ENCODE measurements around the gene RGS4.

DNA sequence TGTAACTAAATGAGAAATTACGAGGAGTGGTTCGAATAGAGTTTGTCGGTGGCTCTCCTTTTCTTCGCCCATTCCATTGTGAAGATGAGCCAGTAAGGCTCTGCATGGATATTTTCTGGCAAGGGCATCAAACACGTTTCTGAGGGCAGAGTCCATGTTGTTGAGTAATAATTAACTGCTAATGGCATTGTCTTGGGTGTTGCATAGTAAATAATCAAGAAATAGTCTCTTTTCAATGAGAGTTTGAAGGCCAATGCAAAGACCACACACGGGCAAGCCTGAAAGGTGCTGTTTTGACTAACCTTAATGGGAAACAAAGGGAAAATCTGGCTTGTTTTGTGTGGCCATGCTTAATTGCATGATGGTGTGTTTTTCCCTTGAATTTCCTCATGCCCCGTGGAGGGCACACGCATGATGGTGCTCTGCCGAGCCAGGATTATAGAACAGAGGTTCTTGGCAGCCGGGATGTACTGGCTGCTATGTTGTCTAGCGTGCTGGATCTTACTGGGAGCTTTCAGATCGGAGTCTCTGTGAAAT lies 127.5 kb downstream of the NOS1AP start:
- RRBS = no CpG with 5 or more reads among the region's 12 CpGs

- RRBS = no CpG with 5 or more reads among the region's 2 CpGs
These were observed 144.7 kb downstream of the SPATA46 start for GRCh38 chr1:162232042-162232329.

- RRBS = no CpG with 5 or more reads among the region's 9 CpGs
These were observed 15.7 kb downstream of the SPATA46 start for GRCh38 chr1:162360786-162361438.

GRCh38 chr1:162388540-162388977 lies 7.0 kb downstream of the C1orf226 start:
- RRBS = no CpG with 5 or more reads among the region's 7 CpGs

DNA sequence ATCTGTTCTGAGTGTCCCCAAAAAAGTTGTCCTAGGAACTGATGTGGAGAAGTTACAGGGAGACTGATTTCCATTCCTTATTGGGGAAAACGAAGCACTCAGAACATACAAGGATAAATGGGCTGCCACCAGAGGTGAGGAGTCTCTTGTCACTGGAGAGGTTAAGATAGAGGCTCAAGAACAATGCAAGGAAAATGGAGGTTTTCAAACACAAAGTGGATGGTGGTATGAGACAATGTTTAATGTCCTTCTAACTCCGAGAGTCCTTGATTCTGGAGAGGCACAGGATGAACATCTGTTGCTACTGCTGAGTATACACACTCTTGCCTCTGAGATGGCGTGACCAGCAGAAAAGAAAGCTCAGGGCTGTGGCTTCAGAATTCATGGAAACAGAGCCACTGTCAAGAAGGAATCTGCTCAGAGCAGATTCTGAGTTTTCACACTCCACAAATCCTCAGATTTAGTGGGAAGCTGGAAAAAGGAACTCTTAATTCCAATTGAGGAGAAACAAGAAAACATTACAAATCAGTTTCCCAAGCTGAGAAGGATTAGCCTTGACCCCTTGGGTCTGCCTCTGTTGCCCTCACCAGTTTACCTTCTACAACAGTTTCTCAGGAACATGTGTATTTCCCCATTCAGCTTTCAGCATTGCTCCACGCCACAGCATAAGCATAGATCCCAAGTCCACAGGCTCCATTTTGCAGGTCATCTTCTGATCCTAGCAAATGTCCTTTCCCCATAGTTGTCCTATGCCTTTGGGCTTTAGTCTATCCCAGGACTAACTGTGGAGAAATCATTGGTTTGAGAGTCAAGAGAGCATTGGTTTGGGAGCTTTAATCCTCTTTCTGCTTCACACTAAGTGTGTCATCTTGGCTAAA lies 8.9 kb upstream of the HSD17B7 start:
- RRBS = no CpG with 5 or more reads among the region's 4 CpGs

DNA sequence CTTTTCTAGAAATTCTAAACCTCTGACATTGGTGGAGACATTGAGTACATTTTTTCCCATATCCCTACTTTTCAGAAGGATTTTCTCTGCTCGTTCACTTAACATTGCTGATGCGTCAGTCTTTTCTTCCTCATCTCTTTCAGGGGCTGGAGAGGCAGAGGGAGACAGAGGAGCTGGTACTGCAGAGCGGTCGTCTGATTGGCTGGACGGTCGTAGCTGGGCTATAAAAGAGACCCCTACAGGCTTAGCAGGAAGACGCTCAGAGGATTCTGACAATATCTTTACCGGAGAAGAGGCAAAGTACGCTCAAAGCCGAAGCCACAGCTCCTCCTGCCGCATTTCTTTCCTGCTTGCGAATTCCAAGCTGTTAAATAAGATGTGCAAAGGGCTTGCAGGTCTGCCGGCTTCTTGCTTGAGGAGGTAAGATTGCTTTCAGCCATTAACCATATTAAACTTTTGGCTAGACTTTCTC lies at the start of gene RGS4:
RGS4 (plus strand) TSS at position 253 of the 472 bp plus-strand sequence.
- RRBS = no CpG with 5 or more reads among the region's 13 CpGs

DNA sequence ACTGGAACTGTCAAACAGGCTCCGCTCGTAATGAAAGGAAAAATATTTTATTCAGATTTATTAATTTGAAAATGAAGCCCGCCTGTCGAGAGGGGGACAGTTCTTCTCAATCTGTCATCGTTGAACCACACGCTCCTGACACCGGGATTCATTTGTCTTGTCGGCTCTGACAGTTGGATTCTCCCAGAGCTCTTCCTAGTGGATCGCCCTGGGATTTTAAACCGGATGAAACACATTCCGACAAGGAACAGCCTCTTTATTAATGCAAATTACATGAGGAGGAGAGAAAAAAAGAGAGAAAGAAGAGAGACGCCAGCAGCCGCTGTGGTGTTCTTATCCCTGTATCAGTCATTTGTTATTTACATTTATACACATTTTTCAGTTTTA lies 238.2 kb upstream of the PBX1 start:
- RRBS = 5% methylated on average over 4 of the region's 13 CpGs

GRCh38 chr1:164560148-164560568 lies 1.2 kb downstream of the PBX1 start:
- RRBS = no CpG with 5 or more reads among the region's 11 CpGs

DNA sequence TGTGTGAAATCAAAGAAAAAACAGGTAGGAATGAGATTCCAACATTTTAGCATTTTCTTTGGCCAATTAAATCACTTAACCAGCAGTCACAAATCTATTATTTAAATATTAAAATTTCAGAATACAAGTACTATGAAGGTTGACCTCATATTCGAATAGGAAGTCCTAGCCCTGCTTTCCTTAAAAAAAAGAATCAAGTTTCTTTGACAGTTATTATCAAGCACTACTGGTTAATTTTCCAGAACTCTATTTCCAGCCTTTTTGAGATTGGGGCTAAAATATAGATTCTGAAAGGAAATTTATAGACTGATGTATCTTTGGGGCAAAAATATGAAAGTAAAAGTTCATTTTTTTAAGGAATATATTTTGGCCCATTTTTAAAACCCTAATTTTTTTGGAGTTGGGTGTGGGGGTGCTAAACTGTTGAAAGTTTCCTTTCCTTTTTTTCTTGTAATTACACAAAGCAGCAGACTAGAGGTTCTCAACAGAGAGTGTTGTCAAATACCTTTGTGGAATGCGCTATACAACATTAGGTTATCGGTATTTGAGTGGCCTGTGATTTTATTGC lies 4.4 kb downstream of the PBX1 start:
- RRBS = no CpG with 5 or more reads among the region's 3 CpGs

GRCh38 chr1:164564061-164564903 lies 5.3 kb downstream of the PBX1 start:
- RRBS = no CpG with 5 or more reads among the region's 7 CpGs

GRCh38 chr1:164573903-164574524 lies 15.0 kb downstream of the PBX1 start:
- RRBS = no CpG with 5 or more reads among the region's 5 CpGs

GRCh38 chr1:164585722-164587022 lies 27.2 kb downstream of the PBX1 start:
- RRBS = no CpG with 5 or more reads among the region's 8 CpGs

GRCh38 chr1:164597007-164597464 lies 38.1 kb downstream of the PBX1 start:
- RRBS = no CpG with 5 or more reads among the region's 3 CpGs

- RRBS = no CpG with 5 or more reads among the region's 3 CpGs
These were observed 46.0 kb downstream of the PBX1 start for GRCh38 chr1:164604837-164605460.

- RRBS = no CpG with 5 or more reads among the region's 9 CpGs
These were observed 78.4 kb downstream of the PBX1 start for GRCh38 chr1:164637222-164637915.

DNA sequence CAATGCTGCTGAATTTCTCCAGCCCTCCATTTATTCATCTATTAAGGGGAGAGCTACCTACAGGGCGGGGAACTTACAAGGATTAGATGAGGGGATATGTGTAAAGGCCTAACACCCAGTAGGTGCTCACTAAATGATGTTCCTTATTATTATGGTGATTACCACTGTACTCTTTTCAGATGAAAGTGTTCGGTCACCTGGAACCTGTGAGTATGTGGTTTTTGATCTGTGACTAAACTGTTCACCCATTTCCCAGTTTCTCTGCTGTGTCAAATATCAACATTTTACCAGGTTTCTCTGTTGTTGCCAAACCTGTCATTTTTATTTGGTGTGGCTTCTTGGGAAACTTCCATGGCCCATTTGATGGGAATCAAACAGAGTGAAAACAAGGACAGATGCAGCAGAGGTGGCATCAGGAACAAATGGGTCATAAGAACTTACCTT lies 127.1 kb downstream of the PBX1 start:
- RRBS = no CpG with 5 or more reads among the region's 2 CpGs

DNA sequence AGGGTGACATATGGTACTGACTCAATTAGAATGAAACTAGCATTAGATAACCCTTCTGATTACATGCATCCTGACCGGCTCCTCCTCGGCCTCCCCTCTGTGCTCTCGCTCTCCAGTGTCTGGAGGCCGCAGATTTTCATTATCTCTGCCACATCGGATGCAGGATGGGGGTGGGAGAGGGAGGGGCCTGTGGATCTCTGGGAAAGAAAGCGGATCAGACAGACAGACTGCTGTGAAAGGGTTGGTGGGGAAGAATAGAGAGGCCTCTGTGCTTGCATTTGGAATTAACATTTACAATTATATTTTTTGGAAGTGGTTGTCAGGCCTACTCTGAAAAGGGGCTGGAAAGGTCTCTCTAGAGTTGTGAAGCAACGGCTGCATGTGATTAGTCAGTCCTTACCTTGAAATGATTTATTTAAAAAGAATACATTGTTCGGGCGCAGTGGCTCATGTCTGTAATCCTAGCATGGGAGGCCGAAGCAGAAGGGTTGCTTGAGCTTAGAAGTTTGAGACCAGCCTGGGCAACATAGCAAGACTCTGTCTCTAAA lies 131.1 kb downstream of the PBX1 start:
- RRBS = no CpG with 5 or more reads among the region's 10 CpGs

DNA sequence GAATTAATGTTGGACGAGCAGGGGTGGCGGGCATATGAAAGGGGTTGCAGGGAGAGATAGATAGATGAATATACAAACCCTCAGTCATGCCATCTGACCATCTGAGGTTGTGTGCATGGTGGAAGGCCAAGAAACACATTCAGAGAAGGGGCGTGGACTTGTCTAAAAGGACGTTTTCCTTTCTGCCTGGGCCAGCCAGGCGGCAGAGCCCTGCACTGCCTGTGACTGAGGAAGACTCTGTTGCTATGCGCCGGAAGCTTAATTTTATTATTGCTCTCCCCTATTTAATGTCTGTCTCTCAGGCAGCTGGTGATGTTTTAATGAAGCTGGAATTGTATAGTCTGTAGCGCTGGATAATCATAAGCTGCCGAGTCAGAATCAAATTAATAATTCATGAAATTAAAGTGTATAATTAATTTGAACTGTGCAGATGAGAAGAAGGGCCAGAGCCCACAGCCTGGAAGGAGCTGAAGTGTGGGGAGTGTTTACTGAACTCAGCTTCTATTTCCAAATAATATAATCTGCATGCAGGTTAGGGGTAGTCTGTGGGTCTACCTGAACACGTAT lies 164.5 kb downstream of the PBX1 start:
- RRBS = no CpG with 5 or more reads among the region's 10 CpGs

GRCh38 chr1:164748048-164749189 lies 189.4 kb downstream of the PBX1 start:
- RRBS = 40% methylated on average over 1 of the region's 11 CpGs

DNA sequence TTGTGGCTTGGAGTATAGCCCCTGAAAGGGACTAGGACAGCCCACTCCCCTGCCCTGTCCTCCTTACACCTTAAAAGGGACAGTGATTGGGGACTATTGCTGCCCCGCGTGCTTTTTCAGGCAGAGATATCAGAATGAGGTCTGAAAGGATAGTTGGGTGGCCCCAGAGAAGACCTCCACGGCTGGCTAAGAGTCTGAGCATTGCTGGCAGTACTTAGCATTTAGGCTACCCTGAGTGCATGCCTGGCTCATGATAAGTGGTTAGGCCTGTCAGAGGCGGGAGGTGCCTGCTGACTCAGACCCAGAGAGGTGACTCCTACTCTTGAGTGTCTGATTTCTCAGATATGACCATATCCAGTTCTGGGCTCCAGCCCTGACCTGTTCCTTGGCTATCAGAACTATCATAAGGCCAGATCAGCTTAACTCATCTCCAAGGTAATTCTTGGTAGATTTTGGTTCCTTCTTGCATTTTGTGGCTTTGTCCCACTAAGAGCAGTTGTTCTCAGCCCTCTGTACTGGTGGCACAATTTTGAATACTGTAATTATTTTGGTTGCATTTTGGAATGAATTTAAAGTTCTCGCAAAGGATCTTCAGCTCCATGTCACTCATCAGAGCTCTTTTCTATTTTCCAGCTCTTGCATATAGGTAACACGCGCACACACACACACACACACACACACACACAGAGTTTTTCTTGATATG lies 213.8 kb downstream of the PBX1 start:
- RRBS = no CpG with 5 or more reads among the region's 7 CpGs

Measured in amniotic epithelial cell (primary cell).